NB4 (cell line): ENCODE measurements around a stretch of chr16.

- RRBS = no CpG with 5 or more reads among the region's 10 CpGs
These were observed 40.3 kb upstream of the CIBAR2 start for GRCh38 chr16:85152557-85153006.

DNA sequence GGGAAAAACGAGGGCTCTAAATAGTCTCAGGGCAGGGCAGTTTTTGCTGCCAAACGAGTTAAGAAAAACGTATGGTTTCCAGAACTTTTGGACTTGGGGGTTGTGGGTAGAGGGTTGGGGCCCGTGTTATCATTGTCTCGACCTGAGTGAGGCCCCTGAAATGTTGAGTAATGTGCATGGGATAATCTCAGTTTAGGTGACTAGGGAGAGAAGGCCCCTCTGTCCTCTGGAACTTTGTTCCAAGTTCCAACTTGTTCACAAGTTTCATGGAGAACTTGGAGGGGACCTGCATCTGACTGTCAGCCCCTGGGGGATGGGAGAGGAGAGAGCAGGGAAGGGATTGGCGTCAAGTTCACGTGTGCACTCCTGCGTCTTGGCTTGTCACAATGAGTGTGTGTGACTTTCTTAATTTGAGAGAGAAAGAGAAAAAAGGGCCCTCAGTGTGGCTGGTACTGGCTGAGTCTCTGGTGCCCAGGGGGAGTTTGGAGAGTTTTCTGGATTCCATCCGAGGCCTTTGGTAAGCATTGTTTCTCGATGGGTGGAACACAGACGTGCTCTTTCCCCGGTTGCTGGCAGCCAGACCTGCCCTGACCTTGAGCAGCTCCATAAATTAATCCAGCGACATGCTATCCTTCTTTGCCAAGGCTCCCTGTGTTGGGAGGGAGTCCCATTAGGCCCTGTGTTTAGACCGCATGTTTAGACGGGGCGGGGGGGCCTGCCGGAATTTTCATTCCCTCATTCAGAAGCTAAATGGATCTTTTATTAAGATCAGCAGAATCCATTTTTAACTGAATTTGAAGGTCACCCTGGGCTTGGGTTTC lies 84.0 kb upstream of the CIBAR2 start:
- RRBS = no CpG with 5 or more reads among the region's 17 CpGs

- RRBS = 64% methylated on average over 17 of the region's 24 CpGs
These were observed 174.7 kb upstream of the CIBAR2 start for GRCh38 chr16:85286897-85287353.

DNA sequence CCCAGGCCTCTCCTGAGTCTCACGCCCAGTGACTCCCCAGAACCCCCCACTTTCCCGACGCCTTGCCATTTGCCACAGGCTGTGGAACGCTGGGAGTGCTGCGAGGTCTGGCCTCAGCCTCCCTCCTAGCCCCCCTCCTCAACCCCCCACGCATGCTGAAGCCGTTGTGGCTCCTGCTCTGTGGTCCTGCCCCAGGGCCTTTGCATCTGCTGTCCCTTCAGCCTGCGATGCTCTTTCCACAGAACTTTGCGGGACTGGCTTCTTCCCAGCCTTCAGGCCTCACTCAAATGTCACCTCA lies 225.9 kb upstream of the GSE1 start:
- RRBS = no CpG with 5 or more reads among the region's 9 CpGs

DNA sequence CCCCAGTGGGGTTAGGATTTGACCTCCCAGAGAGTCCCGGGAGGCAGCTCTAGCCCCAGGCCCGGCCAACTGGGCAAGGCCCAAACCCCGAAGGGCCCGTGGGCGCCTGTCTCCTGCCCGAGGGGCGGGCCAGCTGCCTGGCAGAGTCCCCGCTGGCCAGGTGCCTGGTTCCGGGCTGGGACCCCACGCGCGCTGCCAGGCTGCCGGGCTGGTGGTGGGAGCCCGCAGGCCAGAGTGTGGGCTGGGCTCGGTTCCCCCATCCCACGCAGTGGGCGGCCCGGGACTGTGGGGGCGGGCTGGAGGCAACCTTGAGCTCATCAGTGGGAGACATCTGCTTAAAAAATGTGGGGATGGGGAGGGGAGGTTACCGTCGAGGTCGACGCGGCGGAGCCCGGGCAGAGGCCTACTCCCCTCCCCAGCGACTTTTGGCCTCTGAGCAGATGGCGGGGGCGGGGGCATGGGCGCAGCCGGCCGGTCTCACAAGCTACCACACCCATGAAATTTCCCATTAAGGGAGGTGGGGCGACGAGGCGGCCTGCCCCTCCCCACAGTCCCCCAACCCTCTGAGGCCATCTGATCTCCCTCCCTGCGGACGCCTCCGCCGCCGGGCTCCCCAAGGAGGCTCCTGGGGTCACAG lies 176.4 kb upstream of the GSE1 start:
- RRBS = 84% methylated on average over 19 of the region's 40 CpGs

DNA sequence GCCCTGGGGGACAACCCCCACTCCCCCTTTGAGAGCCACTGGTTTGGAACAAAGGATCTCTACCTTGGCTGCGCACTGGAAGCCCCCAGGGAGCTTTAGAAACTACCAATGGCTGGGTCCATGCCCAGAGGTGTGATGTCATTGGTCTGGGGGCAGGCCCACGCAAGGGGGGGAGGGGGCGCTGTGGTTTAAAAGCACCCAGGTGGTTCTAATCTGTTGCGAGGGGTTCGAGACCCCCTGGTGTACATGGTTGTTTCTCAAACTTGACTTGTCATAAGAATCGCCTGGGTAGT lies 151.8 kb upstream of the GSE1 start:
- RRBS = no CpG with 5 or more reads among the region's 6 CpGs

DNA sequence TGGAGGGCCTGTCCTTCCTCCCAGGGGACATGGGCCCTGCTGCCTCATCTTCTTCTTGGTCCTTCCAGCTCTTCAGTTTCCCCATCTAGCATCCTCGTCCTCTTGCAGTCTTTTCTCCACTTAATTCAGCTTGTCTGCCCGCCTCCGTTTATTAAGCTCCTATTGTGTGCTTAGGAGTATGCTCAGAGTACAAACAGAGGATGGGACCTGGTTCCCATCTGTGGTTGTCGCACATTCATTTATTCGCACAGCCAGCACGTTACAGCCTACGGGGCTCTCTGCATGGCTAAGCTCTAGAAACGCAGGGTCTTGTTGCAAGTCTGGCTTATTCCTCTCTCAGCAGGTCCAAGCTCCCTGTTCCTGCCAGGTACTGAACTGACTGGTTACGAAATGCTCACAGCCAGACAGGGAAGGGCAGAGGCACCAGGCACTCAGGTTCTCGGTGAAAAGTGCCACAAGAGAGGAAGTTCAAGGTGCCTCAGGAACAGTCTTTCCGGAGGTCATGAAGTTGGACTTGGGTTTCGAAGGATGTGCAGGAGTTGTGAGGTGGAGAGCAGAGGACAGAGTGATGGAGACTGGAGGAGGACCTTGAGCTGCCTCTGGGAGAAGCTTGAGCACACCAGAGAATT lies 124.8 kb upstream of the GSE1 start:
- RRBS = no CpG with 5 or more reads among the region's 12 CpGs

DNA sequence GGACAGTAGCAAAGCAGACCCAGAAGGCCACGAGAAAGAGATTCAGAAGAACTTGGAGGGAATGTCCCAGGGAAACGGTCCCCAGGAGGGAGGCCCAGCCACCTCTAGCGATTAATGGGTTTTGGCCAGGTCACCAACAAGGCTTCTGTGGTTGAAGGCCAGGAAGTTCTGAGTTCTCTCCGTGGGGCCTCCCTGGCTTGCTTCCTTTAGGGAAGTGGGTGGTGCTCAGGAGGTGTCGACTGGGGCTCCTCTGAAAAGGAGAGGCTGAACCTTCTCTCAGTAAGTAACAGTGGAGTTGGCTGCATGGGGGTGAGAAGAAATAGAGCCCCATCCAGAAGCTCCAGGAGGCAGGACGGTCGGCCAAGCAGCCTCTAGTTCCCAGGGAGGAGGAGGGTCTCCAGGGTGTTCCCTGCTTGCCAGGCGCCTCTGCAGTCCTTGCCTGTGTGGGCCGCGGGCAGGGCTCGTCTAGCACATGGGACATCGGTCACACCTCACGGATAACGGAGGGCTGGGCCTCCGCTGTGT lies 77.0 kb upstream of the GSE1 start:
- RRBS = no CpG with 5 or more reads among the region's 15 CpGs

DNA sequence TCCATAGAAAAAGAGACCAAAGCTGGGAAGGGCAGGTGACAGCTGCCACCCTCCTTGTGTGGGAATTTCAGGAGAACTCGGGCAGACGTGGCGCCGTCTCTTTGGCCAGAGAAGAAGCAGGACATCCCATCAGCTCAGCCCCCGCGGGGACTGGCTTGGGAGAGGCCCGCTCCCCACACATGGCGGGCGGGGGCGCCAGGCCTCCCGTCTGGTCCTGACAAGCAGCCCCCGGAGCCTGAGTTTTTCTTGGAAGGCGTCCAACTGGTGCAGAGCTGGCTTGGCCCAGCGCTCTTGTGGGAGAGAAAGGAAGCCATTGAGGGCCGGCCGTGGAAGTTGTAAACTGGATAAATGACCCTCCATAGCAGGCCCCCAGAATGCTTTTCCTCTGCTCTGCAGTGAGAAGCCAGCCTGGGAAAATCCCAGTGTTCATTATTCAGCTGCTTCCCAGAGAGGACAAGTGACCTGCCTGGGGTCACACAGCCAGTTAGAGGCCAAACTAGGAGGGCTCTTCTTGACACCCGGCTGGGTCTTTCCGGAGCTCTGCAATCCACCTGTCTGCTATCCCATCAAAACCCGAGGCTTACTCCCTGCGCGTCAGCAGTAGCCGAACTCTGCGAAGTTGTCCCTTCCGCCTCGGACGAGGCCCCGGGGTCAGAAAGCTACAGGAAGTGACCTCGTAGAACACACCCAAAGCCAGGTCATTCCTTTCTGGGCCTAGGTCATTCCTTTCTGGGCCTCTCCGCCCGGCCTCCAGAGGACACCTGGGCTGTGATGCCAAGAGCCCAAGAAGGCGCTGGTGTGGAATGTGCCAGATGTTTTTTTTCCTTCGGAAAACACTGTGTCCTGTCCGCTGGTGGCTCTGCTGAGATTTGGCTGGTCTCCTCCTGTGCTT lies 39.0 kb upstream of the GSE1 start:
- RRBS = 96% methylated on average over 9 of the region's 33 CpGs

GRCh38 chr16:85577494-85578314 lies 35.4 kb upstream of the GSE1 start:
- RRBS = 90% methylated on average over 2 of the region's 21 CpGs

GRCh38 chr16:85587441-85588087 lies 25.6 kb upstream of the GSE1 start:
- RRBS = 95% methylated on average over 3 of the region's 19 CpGs

DNA sequence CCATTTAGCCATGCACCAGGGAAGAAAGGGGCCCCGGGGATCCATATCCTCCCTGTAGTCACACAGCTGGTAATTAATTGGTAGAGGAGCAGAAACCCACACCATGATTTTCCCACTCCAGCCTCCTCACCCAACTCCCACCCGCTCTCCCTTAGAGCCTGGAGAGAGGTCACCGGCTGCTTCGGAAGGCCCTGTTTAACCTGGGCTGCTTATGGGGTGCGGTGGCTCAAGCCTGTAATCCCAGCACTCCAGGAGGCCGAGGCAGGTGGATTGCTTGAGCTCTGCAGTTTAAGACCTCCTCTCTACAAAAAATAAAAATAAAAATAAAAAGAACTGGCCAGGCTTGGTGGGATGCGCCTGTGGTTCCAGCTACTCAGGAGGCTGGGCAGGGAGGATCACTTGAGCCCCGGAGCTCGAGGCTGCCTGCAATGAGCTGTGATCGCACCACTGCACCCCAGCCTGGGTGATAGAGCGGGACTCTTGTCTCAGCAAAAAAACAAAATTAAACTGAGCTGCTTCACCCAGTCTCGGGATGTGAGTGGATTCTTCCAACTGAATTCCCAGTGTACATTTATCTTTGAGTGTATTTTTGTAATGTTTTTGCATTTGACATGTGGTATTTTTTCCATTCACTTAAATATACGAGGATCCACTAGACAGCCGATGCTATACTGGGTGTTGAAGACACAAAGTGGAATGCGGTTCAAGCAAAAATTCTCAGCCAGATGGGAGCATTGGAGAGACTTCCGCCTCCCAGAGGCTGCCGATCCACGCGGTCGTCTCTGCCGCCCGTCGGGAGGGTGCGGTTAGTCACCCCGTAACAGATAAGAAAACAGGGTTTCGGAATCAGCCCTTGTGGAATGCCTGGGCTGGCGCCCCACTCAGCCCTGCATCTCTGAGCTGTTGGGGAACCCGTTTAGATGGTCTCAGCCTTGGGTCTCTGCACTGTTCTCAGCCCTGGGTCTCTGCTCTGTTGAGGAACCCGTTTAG lies 7.0 kb downstream of the GSE1 start:
- RRBS = no CpG with 5 or more reads among the region's 29 CpGs

- RRBS = no CpG with 5 or more reads among the region's 22 CpGs
These were observed 16.1 kb downstream of the GSE1 start for GRCh38 chr16:85628903-85629852.

DNA sequence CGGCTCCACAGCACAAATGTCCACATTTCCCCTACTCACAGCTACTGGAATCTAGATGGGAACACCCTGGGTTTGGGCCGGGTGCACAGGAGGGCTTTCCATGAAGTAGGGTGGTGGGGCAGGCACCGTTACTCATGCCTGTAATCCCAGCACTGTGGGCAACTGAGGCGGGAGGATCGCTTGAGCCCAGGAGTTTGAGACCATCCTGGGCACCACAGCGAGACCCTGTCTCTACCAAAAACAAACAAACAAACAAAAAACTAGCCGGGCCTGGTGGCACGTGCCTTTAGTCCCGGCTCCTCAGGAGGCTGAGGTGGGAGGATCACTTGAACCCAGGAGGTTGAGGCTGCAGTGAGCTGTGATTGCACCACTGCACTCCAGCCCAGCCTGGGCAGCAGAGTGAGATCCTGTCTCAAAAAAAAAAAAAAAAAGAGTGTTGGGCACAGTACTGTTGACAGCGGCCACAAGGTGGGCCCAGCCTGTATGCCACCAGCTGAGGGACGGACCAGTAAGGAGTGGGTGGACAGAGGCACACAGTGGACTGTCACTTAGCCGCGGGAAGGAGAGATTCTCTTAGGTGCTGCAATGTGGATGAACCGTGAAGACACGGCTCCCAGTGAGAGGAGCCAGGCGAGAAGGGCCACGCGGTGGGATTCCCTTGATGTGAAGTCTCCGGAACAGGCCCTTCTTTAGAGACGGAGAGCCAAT lies 31.0 kb downstream of the GSE1 start:
- RRBS = no CpG with 5 or more reads among the region's 20 CpGs

DNA sequence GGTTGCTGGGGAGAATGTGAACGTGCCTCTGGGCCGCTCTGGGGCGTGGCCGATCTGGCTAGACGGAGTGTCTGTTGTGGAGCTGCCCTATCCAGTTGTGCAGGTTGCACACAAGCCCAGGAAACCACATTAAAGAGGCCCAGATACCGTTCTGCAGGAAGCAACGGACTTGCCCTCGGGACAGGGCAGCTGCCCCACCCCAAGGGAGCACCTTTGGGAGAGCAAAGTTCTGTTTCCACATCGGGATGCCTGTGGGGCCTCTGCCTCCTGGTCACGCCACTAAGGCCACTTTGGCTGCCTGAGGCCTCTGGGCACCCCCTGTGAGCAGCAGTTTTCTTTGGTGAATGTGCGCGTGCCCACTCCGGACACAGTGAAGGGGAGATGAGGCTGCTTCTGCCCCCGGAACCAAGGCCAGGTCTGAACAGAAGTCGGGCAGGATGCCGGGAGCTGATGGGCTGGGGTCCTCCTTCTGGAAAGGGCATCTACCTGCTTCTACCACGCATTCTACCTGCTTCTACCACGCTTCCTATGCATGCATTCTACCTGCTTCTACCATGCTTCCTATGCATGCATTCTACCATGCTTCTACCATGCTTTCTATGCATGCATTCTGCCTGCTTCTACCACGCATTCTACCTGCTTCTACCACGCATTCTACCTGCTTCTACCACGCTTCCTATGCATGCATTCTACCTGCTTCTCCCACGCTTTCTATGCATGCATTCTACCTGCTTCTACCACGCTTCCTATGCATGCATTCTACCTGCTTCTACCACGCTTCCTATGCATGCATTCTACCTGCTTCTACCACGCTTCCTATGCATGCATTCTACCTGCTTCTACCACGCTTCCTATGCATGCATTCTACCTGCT lies 32.4 kb downstream of the GSE1 start:
- RRBS = 100% methylated on average over 1 of the region's 26 CpGs

- RRBS = no CpG with 5 or more reads among the region's 4 CpGs
These were observed 13.6 kb downstream of the GINS2 start for GRCh38 chr16:85675133-85675595.

- RRBS = no CpG with 5 or more reads among the region's 15 CpGs
These were observed 20.9 kb downstream of the C16orf74 start for GRCh38 chr16:85729902-85730444.

DNA sequence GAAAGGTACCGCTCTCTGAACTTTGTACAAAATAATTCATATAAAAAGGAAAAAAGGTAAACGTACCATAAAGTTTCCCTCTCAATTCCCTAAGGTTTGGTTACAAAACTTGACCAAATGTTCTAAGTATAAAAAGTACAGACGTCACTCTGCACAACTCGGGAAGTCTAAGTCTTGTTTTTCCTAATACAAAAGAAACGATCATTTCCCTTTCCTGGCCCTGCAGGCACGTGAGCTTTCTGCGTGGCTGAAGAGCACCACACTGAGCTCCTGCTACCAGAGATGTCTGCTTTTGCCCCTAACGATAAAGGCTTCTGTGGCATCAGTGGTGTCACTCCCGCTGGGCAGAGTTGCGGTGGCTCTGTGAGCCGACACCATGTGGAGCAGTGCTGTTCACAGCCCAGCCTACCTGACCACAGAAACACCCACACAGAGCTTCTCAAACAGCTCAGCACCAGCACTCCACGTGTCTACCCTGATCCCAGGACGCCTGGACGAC lies 20.5 kb downstream of the EMC8 start:
- RRBS = no CpG with 5 or more reads among the region's 14 CpGs

DNA sequence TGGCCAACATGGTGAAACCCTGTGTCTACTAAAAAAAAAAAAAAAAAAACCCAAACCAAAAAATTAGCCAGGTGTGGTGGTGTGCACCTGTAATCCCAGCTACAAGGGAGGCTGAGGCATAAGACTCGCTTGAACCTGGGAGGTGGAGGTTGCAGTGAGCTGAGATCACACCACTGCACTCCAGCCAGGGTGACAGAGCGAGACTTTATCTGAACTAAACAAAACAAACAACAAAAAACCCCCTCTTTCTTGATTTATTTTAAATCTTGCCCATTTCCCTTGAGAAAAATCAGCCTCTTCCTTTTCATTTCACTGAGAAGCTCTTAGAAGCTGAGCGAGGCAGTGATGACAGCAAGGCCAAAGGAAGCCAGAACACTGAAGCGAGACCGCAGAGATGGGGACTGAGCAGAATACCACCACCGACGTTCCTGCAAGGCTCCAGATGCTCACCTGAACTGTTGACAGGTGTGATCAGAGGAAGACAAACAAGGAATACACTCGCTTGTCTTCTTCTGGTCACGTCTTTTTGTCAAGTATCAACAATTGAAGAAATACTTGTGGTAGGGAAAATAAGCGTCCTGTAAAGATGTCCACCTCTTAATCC lies 30.5 kb upstream of the IRF8 start:
- RRBS = no CpG with 5 or more reads among the region's 10 CpGs

- RRBS = no CpG with 5 or more reads among the region's 13 CpGs
These were observed 11.0 kb downstream of the IRF8 start for GRCh38 chr16:85909920-85910472.